Colonic mucosa (tissue), 1 donor: ENCODE data around the gene FANK1.

DNA sequence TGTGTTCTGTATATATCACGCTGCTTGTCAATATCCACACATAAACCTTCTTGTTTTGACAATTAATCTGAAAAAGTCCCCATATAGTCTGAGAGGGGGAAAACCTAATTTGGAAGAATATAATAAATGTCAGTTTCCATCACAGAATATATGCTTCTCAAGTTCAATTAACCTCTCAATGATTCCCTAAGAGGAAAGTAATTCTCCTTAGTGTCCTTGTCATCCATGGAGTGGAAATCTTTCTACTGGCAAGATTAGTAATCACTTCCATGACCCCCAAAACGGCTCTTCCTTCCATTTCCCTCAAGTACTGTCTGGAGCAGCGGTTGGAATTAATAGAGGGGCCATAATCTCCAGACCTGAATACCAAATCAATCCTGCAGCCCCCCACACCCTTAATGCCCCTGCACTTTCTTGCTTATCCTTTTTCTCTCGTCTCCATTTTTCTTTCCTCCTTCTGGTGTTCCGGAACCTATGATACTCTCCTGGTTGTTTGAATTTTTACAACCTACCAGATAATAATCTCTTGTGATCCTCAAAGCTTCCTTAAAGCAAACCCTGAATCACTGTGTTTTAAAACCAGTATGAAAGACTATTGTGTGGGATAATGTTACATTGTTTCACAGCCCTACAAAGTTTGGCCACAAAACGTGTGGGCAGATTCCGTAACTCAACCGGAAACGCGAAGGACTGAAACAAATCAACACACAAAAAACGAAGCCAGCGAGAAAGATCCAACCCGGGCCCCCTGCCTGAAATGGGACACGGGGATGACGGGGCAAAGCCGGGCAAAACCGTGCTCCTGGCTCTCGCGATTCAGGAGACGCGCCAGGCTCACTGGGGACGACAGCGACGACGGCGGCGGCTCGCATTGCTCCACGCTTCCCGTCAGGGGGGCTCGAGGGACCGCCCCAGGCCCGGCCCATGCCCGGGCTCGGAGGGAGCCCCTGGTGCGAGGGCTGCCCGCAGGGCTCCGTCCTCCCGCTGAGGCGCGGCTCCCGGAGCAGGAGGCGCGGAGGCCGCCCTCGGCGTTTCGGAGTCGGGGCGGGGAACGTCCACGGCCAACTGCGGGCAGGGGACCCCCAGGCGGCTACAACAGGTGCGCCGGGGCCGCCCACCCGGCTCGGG, 968 bp upstream of the FANK1 start:
- PRO-cap, result bidirectional peak, plus-strand start at position 726 of the sequence, minus-strand start at position 484 of the sequence; bidirectional peak, plus-strand start at position 831 of the sequence, minus-strand start at position 848 of the sequence

GRCh38 chr10:125896373-125897261, at the start of gene FANK1:
Gene FANK1 (plus strand): TSS chr10:125896564.
- PRO-cap, result bidirectional peak, plus-strand start at chr10:125896589, minus-strand start at chr10:125896495

GRCh38 chr10:126247763-126248161, 140.5 kb downstream of the ADAM12 start:
- PRO-cap, result no peak

GRCh38 chr10:126315795-126316233, 72.5 kb downstream of the ADAM12 start:
- PRO-cap, result no peak

DNA sequence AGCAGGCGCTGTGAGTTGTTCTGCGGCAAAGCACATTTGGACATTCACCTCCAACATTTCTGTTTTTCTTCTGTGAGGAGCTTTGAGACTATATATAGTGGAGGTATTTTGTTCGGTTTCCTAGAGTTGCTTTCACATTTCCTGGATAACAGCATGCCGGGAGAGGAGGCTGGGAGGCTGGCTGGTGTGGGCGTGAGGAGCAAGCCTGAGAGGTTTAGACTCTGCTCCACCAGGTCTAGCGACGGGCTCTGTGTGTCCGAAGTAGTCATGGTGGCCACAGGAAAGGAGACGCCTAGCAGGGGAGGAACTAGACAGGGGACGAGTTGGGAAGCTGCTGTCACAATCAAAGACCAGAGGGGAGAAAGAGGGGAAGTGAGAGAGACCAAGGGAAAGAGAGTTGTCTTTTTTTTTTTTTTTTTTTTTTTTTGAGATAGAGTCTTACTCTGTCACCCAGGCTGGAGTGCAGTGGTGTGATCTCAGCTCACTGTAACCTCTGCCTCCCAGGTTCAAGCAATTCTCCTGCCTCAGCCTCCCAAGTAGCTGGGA, 19.6 kb downstream of the PTPRE start:
- PRO-cap, result no peak

- PRO-cap, result no peak
These were observed 35.7 kb downstream of the PTPRE start for GRCh38 chr10:127942292-127943239.

DNA sequence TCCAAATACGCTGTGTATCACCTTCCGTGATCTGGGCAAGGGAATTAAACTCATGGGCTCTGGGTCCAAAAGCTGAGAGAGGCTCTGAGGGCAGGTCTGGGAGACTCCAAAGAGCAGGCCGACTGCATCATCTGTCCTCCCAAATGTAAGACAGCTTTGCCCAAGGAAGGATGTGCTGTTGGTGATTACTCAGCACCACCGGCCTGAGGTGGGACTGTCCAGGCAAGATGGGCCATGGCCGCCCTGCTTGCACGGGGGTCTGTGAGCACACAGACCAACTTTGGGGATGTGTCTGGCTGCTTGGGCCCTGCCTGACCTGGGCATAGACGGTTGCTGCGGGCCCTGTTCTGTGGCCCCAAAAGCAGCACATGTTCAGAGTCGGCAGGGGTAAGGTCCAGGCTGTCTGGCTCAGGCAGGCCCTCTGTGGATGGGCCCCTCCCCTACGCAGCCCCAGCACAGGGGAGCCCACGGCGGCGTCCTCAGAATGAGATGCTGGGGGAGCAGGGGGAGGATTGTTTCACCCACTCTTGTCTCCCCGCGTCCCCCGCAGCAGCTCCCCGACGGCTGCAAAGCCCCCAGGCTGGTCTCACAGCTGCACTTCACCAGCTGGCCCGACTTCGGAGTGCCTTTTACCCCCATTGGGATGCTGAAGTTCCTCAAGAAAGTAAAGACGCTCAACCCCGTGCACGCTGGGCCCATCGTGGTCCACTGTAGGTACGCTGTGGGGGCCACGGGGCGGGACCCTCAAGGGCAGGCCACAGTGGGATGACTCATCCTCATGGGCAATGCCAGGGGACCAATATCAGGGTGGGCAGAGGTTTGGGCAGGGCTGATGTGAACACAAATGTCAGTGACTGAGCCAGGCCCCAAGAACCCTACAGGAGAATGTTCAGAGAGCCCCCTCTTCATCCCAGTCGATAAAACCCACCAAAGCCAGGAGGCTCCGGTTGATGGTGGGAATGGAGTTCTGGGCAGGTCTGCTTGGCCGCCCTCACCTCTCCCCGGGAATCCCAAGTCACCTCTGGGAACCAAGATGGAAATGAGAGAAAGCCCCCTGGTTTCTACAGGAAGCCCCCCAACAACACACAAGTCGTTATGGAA, 58.3 kb downstream of the MKI67 start:
- PRO-cap, result no peak

GRCh38 chr10:128085836-128086888, 40.1 kb downstream of the MKI67 start:
- PRO-cap, result no peak

- PRO-cap, result no peak
These were observed 20.8 kb downstream of the MKI67 start for GRCh38 chr10:128105148-128106049.

GRCh38 chr10:128107213-128108185, 18.7 kb downstream of the MKI67 start:
- PRO-cap, result no peak

GRCh38 chr10:129277764-129278284, 189.2 kb upstream of the MGMT start:
- PRO-cap, result no peak

DNA sequence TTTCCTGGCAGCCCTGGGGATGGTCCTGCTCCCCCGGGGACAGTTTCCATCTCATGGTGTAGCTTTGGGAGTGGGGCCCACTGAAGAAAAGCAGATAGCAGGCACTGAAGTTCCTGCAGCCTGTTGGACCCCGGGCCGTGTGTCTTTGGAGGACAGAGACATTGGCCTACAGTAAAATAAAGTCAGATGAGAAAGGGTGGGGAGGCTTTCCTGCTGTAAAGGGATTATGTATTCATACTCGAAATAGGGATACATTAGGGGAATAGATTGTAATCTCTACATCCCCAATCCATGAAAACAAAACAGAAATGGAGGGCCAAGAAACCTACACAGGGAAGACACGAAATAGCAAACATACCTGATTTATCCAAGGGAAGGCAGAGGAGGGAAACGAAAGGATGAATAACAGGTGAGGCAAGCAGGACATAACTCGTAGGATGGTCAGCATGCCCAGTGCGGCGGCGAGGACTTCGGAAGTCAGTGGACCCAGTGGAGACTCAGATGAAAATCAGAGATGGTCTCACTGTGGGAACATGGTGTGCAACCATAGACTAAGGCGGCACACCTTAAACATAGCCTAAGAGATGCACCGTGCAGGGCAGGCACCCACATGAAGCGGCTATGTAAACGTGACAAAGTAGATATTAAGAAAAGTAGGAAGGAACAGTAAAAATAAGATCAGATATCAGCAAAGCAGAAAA, 157.4 kb downstream of the MGMT start:
- PRO-cap, result no peak

DNA sequence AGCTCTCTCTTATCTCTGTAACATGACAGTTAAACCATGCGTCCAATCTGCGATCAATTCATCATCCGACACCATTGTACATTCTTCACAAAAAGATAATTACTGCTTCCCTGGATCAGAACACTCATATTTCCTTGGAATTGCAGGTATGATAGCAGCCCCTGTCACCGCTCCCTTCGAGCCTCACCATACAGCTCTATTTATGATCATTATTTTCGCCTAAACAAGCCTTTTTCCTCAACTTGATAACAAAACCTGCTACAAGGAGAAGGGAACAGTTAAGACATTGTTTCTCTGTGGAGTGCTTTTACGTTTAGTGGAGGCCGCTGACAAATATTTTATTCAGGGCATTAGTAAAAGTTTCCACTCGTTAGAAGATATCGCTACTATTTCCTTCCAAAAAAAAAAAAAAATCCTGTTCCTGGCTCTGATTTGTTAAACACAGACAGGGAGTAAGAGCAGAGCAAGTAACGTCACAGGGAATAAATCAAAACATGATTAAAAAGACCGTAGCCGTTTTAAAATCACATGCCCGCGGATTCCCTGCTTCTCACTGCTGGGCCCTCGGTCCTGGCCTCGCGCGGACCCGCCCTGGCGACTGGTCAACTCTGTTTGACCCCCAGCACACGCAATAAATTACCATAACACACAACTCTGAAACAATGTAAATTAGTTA, 18.3 kb downstream of the EBF3 start:
- PRO-cap, result no peak

GRCh38 chr10:129959840-129960577, 4.1 kb downstream of the EBF3 start:
- PRO-cap, result no peak

DNA sequence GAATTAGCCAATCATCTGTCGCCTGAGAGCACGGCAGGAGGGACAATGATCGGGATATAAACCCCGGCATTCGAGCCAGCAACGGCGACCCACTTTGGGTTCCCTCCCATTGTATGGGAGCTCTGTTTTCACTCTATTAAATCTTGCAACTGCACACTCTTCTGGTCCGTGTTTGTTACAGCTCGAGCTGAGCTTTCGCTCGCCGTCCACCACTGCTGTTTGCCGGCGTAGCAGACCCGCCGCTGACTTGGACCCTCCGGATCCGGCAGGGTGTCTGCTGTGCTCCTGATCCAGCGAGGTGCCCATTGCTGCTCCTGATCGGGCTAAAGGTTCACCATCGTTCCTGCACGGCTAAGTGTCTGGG, 220.2 kb downstream of the GLRX3 start:
- PRO-cap, result no peak

- PRO-cap, result no peak
These were observed 75.4 kb upstream of the PPP2R2D start for GRCh38 chr10:131825299-131825945.

- PRO-cap, result no peak
These were observed 9.1 kb downstream of the PPP2R2D start for GRCh38 chr10:131909795-131910422.

DNA sequence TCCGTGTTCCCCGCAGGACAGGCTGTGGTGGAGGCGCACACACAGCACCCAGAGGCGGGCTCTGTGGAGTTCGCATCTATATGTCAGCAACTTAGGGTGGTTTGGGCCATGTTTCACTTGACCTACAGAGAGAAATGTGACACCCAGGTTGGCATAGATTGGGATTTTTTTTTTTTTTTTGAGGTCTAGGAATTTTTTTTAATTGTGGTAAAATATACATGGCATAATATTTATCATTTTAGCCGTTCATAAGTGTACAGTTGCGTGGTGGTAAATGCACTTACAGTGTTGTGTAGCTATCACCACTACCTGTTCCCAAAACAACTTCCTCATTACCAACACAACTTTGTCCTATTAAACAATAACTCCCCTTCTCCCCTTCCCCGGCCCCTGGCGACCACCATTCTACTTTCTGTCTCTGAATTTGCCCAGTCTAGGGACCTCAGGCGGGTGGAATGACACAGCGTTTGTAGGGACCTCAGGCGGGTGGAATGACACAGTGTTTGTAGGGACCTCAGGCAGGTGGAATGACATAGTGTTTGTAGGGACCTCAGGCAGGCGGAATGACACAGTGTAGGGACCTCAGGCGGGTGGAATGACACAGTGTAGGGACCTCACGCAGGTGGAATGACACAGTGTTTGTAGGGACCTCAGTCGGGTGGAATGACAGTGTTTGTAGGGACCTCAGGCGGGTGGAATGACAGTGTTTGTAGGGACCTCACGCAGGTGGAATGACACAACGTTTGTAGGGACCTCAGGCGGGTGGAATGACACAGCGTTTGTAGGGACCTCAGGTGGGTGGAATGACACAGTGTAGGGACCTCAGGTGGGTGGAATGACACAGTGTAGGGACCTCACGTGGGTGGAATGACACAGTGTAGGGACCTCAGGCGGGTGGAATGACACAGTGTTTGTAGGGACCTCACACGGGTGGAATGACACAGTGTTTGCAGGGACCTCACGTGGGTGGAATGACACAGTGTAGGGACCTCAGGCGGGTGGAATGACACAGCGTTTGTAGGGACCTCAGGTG, 15.7 kb downstream of the PPP2R2D start:
- PRO-cap, result no peak

GRCh38 chr10:131956722-131957857, 24.6 kb downstream of the BNIP3 start:
- PRO-cap, result no peak

DNA sequence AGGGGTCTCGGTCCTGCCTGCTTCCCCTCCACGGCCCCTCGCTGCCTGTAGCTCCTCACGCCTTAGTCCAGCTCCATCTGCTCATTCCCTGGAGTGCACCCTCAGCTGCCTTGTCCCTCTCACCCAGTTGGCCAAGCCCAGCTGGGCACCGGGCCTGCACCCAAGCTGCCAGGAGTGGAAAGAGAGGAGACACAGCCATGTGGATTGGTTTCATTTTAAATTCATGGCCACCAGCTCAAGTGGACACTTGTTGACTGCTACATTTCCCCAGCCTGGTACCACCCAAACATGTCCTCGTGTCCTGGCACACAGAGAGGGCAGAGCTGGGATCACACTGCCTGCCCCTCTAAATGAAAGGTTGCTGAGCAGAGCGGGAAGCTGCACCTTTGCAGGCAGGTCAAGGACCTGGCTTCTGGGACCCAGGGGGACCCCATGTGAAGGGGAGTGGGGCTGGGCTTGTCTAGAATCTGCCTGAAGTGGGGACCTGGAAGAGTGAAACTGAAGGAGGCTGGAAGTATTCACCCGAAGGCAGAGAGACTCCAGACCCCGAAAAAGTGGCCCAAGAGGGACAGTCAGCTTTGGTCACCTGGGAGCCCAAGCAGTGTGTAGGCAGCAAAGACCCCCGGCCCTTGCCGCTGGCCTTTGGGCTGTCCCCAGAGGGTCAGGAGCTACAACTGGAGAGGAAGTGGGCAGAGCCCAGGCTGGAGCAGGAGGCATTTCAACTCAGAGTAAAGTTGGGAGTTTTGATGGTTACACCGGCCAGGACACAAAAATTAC, 15.0 kb upstream of the BNIP3 start:
- PRO-cap, result no peak